Spinal cord (tissue), 3 donors: ENCODE results near the genes TRAPPC2, GPM6B, ASB11 and GRPR.

GRCh38 chrX:10589559-10590119 is 30.7 kb downstream of the MID1 start:
- PRO-cap: no peak
- RAMPAGE, long total RNA: no peak

DNA sequence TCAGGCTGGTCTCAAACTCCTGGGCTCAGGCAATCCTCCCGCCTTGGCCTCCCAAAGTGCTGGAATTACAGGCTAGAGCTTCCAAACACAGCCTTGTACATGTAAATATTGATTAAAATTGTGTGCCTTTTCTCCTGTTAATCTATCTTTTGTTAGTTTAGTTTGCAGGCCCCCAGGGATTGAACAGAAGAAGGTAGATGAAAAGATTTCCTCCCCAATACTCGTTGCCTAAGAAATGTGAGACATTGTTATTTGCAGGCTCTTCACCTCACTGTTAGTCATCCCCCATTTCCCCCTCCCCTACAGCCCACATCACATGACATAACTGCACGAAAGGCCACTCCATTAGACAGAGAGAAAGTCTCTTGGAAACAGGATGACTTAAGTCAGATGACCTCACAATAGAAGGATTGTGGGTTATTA is 13.3 kb upstream of the MID1 start:
- PRO-cap: no peak
- RAMPAGE, long total RNA: no peak

DNA sequence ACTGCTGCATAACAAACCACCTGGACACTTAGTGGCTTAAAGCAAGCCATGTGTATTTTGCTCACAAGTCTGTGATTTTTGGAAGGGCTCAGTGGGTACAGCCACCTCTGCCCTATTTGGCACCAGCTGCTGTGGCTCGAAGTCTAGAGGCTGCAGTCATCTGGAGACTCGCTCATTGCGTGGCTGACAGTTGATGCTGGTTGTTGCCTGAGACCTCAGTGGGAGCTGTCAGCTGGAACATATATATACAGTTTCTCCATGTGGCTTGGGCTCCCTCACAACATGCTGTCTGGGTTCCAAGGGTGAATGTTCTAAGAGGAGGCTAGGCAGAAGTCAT is 60.8 kb upstream of the MID1 start:
- PRO-cap: no peak
- RAMPAGE, long total RNA: no peak

DNA sequence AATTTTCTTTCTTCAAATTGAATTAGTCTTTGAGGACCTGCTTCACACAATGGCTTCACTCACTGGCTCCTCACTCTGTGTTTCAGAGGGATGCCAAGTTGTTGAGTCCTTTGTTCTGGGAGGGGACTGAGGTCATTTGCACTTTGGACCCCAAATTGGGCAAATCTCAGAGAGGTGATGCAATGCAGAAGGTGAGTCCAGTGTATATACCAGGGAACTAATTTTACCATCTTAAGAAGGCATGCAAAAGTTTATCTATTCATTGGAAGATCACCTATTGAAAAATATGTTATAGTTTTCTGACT is 149.9 kb upstream of the MID1 start:
- PRO-cap: no peak
- RAMPAGE, long total RNA: no peak

- PRO-cap: no peak
- RAMPAGE, long total RNA: no peak
These were observed 27.0 kb upstream of the AMELX start for GRCh38 chrX:11266198-11266660.

DNA sequence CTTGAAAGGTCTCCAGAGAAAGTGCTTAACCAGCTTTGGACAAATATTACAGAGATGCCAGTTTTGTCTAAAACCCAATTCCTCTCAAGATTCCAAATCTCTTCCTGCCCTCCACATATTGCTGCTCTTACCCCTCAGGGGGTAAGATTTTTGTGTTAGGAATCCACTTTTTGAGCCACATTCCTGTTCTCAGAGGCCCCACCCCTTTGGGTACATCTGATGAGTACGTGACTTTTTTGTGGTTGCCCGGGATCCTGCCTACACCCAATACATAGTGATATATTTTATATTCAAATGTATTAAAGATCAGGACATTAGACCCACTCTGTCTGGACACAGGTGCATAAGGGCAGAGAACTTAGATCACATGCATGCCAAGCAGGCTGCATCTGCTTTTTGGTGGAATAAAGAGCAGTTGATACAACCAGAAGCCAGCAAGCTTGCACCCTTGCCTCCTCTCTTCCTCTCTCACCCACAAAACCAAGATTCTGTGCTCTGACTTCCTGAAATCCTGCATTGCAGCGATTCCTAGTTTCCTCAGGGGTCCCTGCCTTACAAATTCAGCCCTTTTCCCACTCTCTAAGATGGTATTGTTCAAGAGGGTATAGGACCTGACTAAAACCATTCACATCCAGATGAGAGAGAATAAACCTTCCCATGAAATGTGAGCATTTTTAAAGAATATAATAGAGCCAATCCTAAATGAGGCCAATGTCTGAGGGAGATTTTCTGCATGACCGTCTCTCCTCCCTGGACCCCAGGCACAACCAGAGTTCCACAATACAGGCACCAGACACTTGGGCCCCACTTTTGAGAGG is 2.2 kb downstream of the AMELX start:
- PRO-cap: no peak
- RAMPAGE, long total RNA: no peak

DNA sequence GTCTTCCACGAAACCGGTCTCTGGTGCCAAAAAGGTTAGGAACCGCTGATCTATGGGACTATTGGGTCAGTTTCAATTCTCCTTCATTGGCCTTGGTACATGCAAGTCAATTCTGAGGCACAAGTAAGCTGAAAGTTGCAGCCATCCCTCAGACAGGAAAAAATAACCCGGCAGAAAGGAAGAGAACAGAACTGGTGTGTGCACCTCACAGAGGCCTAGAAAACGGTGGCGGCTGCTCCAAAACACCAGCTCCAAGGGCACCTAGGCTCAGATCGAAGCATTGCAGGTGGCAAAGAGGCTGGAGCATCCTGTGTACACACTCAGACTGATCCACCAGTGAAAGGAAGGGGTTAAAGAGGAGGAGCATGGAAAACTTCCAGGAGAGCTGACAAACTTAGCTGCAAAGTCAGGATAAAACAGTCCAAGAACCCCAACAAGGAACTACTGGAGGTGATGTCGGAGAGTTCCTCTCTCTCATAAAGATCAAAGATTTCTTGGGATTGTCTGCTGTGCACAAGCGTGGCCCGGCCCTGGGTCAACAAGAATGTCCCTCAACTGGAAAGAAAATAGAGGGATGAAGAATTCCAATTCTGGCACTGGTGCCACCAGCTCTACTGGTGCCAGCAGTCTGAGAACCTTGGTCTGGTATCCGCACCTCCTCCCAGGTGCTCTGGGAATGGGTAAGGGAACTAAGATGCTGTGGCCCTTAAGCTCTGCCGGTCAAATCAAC is 6.6 kb upstream of the TMSB4X start:
- PRO-cap: no peak
- RAMPAGE, long total RNA: no peak

DNA sequence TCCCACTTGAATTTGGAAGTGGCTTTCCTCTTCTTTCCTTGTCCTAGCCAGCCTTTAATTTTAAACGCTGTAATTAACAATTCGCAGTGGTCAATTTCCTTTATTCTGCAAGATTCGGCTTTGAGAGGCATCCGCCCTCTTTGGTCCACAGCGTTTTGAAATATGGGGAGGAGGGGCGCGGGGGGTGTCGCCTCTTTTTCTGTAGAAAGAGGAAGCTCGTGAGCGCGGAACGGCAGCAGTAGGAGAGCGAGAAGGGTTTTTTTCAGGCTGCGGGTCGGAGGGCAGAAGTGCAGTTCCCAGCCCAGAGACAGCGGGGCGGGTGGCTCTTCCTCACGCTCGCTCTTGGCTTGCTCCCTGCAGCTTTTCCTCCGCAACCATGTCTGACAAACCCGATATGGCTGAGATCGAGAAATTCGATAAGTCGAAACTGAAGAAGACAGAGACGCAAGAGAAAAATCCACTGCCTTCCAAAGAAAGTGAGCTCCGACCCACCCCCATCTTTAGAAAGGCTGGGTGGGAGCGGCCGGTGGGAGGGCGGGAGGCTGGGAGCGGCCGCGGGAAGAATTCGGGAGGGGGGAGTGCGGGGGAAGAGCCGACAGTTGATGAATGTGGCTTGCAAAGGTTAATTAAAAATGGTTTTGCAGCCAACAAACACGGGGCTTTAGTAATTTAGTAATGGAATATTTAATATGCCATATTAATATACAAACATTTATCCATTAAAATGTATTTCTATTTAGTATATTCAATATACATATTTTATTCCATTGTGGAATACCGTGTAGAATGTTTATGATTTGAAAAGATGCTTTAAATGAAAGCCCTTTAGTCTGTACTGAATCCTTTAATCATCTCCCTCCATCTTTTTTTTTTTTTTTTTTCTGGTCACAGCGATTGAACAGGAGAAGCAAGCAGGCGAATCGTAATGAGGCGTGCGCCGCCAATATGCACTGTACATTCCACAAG is 1.3 kb downstream of the TMSB4X start:
- PRO-cap: no peak
- RAMPAGE, long total RNA: no peak

GRCh38 chrX:13002222-13002670 is 27.3 kb downstream of the TMSB4X start:
- PRO-cap: no peak
- RAMPAGE, long total RNA: no peak

DNA sequence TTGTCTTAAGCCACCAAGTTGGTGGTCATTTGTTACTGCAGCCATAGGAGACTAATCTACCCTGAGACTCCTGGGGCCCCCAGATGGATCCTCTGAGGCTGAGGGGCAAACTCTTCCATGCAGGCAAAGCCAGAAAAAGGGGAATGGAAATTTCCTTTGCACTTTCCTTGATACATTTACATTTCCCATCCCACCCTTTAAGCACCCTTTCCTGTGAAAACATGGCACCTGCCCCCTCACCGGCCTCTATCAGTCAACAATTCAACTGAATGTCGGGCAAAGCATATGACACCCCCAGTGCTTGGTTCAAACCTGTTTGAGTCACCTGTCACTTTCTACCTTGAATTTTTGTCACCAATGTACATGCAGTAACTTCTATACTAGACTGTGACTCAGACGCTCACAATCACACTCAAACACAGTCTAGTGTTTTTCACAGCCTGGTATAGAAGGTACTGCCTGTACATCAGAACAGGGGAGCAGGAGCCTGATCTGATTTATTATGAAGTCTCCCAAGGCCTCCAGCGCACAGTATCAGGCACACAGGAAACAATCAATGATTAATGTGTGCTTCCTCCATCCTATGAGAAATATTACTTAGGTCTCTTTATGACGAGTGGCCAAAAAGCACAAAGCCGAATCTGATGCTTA is 49.1 kb upstream of the FAM9C start:
- PRO-cap: no peak
- RAMPAGE, long total RNA: no peak

DNA sequence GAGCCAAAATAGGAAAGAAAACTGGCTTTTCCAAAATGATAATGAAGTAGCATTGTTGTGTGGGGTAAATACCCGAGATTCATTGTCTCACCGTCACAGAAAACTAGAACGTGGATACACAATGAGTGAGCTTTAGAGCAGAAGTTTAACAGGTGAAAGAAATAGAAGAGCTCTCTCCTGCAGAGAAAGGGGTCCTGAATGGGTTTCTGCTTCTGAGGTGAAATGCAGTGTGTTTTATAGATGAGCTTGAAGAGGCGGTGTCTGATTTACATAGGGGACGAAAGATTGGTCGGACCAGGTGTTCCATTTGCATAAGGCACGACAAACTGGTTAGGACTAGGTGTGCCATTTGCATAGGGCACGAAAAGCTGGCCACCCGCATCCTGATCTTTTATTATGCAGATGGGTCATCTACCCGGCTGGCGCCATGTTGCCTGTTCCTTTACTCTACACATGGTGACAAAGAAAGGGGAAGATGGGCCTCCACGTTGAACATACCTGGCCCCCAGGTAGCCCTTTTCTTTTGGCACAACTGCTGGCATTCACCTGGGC is 118.1 kb downstream of the ATXN3L start:
- PRO-cap: no peak
- RAMPAGE, long total RNA: no peak

DNA sequence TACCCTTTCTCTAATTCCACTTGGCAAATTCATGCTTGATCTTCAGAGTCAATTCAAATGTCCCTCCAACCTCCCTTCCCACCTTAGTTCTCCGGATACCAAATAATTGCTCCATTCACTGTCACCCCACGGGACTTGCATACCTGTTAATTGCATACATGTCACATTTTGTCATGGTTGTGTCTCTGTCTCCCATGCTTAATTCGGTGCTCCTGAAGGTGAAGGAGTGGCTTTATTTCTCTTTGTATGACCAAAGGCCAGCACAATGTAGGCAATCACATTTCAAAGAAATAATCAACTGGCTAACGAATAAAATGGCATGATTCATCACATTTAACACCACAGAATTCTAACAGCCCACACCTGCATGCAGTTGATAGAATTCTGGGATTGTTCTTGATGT is 59.3 kb downstream of the ATXN3L start:
- PRO-cap: no peak
- RAMPAGE, long total RNA: no peak

GRCh38 chrX:13733872-13734965 is at the start of gene TRAPPC2:
Gene TRAPPC2, minus strand, starts transcription at chrX:13734620.
- PRO-cap: unidirectional peak, minus-strand start at chrX:13734618
- RAMPAGE, long total RNA: start-site peak on the minus strand at chrX:13734556-13734594, 124 and 145 reads in 2 replicates

GRCh38 chrX:13752812-13753563 is 18.4 kb downstream of the OFD1 start:
- PRO-cap: no peak
- RAMPAGE, long total RNA: no peak

DNA sequence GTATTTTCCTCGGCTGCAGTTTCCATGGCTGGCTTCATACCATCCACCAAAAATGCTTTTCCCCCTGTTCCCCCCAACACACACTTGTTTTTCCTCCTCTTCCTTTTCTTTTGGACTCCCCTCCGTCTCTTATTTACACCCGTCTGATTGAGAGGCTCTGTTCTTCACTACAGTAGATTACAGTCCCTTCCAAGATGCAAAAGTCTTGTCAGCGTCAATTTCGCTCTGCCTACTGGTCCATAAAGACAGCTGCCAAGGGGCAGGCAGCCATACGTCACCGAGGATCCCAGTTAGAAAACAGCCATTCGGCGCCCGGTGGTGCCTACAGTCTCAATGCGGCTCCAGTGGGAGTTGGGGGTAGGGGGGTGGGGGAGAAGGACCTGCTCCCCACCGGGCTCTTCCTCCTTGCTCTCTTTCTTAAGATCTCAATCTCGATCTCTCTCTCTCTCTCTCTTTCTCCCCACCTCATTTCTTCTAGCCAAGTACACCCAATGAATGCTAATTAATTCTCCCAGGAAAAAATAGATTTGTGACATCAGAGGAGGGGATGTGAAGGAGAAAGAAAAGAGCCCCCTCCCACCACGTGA is at the start of gene GPM6B:
Gene GPM6B (minus strand): TSS at position 227 of the 587 bp plus-strand sequence.
- PRO-cap: no peak
- RAMPAGE, long total RNA: start-site peak on the minus strand centred at position 308 of the sequence, 279 bp wide, 224 and 326 reads in 2 replicates

- PRO-cap: no peak
- RAMPAGE, long total RNA: no peak
These were observed 17.3 kb downstream of the ASB11 start for GRCh38 chrX:15297955-15298713.

DNA sequence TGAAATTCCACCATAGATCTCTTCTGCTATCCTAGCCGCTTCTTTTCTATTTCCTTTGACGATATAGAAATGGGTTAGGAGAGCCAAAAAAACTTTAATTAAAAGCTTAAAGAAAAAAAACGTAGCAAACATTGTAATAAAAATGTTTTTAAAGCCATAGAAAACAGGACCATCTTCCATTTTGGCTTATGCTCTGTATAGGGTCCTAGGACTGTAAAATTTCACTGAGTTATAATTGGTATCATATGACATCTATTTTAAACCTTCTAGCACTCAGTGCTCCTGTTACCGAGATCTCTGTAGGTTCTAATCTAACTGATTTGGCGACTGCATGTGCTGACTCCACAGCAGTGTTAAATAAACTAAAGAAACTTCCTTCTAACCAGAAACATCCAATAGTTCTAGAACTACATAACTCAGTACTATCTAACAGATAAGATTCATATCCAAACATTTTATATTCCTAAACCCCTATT is at the start of gene ASB11:
Gene ASB11 (minus strand): TSS at position 215 of the 476 bp plus-strand sequence.
- PRO-cap: no peak
- RAMPAGE, long total RNA: no peak

DNA sequence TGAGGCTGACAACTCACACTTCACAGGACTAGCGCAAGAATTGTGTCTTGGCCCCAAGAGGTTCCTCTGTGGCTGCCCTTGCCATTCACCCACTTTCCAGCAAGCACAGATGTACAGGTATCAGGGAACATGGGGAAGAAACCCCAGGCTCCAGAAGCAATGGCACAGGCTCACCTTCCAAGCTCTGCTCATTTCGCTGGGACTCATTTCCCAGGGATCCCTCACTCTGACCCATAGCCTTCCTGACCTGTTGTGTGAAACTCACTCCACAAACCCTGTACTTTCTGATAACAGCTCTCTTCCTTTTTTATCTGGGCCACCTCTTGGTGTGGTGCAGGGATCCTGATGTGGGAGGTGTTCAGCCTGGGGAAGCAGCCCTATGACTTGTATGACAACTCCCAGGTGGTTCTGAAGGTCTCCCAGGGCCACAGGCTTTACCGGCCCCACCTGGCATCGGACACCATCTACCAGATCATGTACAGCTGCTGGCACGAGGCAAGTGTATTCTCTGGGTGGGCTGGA is 49.0 kb downstream of the BMX start:
- PRO-cap: no peak
- RAMPAGE, long total RNA: no peak

GRCh38 chrX:15738404-15739122 is 493 bp downstream of the CA5B start:
- PRO-cap: no peak
- RAMPAGE, long total RNA: no peak

DNA sequence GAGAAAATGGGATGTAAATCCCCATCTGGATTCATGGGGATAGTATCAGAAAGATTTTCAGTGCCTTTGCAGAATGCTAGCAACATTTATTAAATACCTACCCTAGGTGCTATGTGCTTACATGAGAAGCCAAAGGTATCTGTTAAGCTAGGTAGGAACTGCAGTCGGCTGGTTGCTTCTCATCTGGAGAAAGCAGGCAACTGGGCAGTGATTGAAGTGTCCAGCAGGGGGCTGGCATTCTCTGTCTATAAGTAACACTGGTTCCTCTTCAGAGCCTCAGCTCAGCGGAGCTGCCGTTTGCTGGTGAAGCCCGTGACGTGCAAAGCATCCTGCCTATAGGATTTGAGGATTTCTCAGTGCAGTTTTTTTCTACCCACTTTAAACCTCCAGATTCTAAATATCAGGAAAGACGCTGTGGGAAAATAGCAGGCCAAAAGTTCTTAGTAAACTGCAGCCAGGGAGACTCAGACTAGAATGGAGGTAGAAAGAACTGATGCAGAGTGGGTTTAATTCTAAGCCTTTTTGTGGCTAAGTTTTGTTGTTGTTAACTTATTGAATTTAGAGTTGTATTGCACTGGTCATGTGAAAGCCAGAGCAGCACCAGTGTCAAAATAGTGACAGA is at the start of gene GRPR:
Gene GRPR (plus strand): TSS at position 396 of the 622 bp plus-strand sequence.
- PRO-cap: no peak
- RAMPAGE, long total RNA: no peak